HepG2 (cell line): ENCODE data around the gene SMIM22.

DNA sequence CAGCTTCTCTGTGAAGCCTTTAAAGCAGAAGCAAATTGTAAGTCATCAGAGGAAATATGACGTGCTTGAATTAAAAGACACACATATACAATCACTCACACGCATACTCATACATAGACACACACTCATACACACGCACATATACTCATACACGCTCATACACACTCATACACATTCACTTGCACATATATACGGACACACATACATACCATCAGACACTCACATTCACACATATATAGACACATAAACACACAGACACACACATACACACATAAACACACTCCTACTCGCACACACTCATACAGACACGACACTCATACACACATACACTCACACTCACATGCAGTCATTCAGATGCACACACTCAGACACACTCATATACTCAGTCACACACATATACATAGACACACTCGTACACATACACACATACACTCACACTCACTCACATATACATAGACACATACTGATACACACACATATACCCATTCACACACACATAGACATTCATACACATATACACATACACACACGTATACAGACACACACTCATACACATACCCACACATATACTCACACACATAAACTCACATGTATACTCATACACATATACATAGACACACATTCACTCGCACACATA lies 25.0 kb upstream of the NUDT16L1 start:
- RRBS, 2 experiments: no CpG with 5 or more reads among the region's 10 CpGs
CAGE:
- cytosol, long polyA minus RNA: no peak
- cytosol, long polyA plus RNA: no peak
- long polyA plus RNA: no peak
- nucleus, long polyA minus RNA: no peak
- nucleus, long polyA plus RNA: no peak

DNA sequence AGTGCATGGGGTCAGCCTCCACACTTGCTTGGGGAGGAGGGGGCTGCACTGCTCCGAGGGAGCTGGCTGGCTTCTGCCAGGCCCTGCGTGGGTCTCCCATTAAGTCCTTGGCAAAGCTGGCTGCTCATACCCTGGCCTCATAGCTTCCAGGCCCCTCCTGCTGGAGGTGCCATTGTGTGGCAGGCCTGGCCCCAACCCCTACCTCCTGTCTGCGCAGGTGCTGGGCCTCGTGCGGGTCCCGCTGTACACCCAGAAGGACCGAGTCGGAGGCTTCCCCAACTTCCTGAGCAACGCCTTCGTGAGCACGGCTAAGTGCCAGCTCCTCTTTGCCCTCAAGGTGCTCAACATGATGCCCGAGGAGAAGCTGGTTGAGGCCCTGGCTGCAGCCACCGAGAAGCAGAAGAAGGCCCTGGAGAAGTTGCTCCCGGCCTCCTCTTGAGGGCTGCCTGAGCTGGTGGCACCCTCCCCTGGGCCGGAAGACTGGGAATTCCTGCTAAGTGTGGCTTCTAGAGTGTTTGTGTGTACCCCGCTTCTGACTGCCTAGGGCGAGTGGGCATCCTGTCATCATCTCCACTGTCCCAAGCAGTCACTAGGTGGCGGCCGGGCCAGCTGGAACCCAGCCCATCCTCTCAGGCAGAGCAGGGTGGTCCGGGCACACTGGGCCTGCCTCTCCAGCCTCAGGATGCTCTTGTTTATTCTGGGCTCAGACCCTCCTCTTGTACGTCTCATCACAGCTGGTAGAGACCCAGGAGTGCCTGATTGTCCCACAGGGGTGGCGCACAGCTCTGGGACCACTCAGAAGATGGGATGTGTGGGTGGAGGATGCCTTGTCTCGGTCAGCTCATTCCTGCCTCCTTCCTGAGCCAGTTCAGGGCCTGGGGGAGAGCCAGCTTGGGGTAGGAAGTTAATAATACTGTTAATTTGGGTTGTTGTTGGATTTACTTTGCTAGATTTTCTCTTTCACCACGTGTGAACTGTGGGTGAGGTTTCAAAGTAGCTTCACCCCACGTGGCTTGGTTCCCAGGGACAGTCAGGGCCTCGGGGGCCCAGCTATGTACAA lies 1.7 kb downstream of the NUDT16L1 start:
- RRBS, 2 experiments: 68 to 93% methylated on average over 2 to 4 of the region's 26 CpGs
CAGE:
- cytosol, long polyA minus RNA: no peak
- cytosol, long polyA plus RNA: no peak
- long polyA plus RNA: no peak
- nucleus, long polyA minus RNA: no peak
- nucleus, long polyA plus RNA: no peak

- RRBS, 2 experiments: no CpG with 5 or more reads among the region's 8 CpGs
CAGE:
- cytosol, long polyA minus RNA: no peak
- cytosol, long polyA plus RNA: no peak
- long polyA plus RNA: no peak
- nucleus, long polyA minus RNA: no peak
- nucleus, long polyA plus RNA: no peak
Measured at GRCh38 chr16:4795007-4795531, at the start of gene SMIM22. TSS of gene SMIM22 (plus strand) at chr16:4795369.

DNA sequence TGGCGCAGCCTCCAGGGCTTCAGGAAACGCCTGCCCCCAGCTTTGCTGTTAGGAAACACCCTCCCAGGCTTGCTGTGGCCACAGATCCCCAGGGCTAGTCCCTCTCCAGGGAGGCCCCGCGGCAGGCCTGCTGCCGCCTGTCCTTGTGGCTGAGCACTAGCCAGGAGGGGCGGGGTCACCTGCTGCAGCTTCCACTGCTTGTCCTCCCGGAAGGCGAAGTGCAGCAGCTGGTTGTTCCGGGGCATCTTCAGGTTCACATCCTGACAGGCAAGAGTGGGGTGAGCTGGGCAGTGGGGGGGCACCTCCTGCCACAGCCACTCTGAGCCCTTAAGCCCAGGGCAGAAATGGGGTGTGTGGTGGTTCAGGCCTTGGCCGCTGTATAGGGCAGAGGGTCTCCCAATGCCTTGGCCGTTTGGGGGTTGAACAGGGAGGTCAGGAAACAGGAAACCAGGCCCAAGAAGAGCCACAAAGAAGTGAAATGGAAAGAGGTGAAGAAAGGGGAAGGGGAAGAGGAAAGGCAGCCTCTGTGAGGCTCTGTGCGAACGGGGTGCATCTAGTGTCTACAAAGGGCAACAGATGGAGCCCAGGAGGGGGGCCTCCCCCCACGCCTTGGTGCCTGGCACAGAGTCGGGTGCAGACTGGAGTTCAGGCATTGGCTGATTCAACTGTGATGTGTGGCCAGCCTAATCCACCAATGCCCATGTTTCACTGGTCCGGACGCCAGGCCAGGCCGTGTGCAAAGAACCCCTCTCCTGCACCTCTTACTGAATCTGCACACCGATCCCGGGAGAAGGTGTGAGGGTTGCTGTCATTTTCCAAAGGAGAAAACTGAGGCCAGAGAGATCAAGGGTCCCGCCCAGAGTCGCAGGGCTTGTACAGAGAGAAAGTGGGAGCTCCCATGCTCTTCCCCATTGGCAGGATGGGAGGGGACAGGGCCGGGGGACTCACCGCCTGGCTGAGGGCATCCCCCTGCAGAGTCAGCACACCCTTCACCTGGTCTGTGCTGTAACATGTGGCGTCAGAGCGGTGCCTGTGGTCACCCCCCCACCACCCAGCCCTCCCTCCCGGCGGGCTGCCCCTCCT lies 1.8 kb downstream of the ROGDI start:
- RRBS, 2 experiments: 68 to 75% methylated on average over 7 of the region's 28 CpGs
CAGE:
- cytosol, long polyA minus RNA: no peak
- cytosol, long polyA plus RNA: no peak
- long polyA plus RNA: no peak
- nucleus, long polyA minus RNA: no peak
- nucleus, long polyA plus RNA: no peak

GRCh38 chr16:4801565-4801987 lies 857 bp downstream of the ROGDI start:
- RRBS, 2 experiments: 18 to 20% methylated on average over 3 of the region's 13 CpGs
CAGE:
- cytosol, long polyA minus RNA: no peak
- cytosol, long polyA plus RNA: no peak
- long polyA plus RNA: no peak
- nucleus, long polyA minus RNA: no peak
- nucleus, long polyA plus RNA: no peak

GRCh38 chr16:4832723-4832961 lies 14.4 kb downstream of the GLYR1 start:
- RRBS, 2 experiments: no CpG with 5 or more reads among the region's 3 CpGs
CAGE:
- cytosol, long polyA minus RNA: no peak
- cytosol, long polyA plus RNA: no peak
- long polyA plus RNA: no peak
- nucleus, long polyA minus RNA: no peak
- nucleus, long polyA plus RNA: no peak

DNA sequence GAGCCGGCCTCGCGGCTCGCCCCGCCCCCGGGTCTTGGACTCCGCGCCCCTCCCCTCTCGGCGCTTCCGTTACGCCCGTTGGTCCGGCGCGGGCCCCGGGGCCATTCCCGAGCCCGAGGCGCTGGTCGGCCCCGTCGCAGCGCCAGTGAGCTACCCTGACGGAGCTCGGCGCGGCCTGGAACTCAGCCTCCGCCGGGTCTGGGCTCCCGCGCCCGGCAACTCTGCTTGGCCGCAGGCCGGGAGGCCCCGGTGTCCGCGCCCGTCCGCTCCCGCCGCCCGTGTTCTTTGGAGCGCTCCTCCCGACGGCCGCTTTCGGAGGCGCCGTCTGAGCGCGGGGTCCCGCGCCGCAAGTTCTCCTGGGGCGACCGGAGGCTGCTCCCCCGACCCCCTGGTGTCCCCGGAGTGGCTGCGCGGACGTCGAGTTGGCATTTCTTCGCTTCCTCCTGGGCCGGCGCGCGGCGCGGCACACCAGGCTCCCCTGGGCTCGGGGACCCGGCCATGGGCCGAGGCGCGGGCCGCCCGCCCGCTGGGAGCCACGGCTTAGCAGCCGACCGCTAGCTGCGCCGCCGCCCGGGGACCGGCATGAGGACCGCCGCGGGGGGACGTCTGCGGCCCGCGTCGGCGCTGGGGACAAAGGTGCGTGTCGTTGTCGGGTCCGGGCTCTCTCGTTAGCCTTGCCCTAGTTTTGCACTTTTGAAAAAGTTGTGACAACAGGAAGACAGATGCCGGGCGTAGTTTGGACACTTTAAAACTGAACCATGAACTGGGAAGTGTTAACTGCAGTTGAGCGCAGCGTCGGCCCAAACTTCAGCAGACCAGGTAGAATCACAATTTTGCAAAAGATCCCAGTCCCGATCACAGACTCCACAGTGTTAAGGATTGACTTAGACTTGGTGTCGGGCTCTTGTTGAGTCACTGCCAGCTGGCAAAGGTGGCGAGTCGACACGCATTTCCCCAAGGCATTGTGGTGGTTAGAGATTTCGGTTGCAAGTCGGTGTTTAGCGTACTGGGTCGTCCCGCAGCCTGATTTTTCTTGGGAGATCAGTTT lies 618 bp downstream of the UBN1 start:
- RRBS, 2 experiments: 1% methylated on average over 57 to 59 of the region's 115 CpGs
CAGE:
- cytosol, long polyA minus RNA: no peak
- cytosol, long polyA plus RNA: no peak
- long polyA plus RNA: start-site peak on the plus strand centred at position 602 of the sequence, 56 bp wide, 23 and 26 reads in 2 replicates
- nucleus, long polyA minus RNA: no peak
- nucleus, long polyA plus RNA: no peak

- RRBS, 2 experiments: 98 to 100% methylated on average over 1 of the region's 31 CpGs
CAGE:
- cytosol, long polyA minus RNA: no peak
- cytosol, long polyA plus RNA: no peak
- long polyA plus RNA: no peak
- nucleus, long polyA minus RNA: no peak
- nucleus, long polyA plus RNA: no peak
Measured at GRCh38 chr16:4884630-4885417, 37.5 kb downstream of the UBN1 start.

- RRBS, 2 experiments: 20% methylated on average over 2 of the region's 10 CpGs; no CpG with 5 or more reads in 1 of the 2 experiments
CAGE:
- cytosol, long polyA minus RNA: no peak
- cytosol, long polyA plus RNA: no peak
- long polyA plus RNA: no peak
- nucleus, long polyA minus RNA: no peak
- nucleus, long polyA plus RNA: no peak
Measured at GRCh38 chr16:4945577-4946180, 8.7 kb upstream of the PPL start.

DNA sequence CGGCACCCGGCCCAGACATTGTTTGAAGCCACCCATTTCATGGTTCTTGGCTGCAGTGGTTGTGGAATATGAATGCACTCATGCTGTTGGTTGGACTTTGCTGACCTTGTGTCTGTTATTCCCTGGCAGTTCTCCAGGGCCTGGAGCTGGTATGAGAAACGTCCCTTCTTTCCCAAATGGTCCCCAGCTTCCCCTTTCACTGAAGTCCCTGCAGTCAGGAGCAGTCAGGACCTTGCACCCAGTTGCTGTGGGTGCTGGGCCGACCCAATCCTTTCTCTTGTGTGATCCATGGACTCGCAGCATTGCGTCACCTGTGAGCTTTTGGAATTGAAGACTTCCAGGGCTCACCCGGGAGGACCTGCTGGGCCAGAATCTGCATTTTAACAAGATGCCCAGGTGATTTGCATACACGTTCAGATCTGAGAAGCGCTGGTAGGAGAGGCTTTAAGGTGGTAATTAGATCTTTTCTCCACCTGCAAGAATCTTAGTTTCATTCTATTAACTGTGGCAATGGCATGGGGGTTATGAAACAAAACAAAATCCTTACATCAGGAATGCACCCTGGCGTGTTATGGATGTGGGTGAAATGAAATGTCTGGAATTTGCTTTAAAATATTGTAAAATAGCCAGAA lies 37.3 kb upstream of the EEF2KMT start:
- RRBS, 2 experiments: no CpG with 5 or more reads among the region's 10 CpGs
CAGE:
- cytosol, long polyA minus RNA: no peak
- cytosol, long polyA plus RNA: no peak
- long polyA plus RNA: no peak
- nucleus, long polyA minus RNA: no peak
- nucleus, long polyA plus RNA: no peak

DNA sequence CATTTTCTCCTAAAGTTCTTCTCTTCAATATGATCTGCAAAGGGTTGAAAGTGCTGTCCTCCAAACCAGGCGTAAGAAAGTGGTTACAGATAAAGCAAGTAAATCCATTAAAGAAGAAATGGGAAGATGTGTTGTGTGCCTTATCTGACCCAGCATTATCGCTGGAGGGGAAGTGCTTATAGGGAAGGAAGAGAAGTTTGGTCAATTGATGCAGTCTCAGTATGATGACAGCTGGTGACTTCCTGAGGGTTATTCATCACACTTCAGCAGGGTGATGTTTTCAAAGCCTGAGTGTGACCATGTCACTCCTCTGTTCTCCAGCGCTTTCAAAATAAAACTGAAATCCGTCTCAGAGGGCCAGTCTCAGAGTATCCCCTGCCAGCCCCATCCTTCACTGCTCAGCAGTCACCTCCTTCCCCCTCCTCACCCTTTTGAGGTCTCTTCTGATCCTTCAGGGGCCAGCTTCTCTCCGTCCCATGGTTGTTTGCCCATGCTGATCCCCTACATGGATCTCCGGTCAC lies 808.5 kb downstream of the RBFOX1 start:
- RRBS, 2 experiments: no CpG with 5 or more reads among the region's 6 CpGs
CAGE:
- cytosol, long polyA minus RNA: no peak
- cytosol, long polyA plus RNA: no peak
- long polyA plus RNA: no peak
- nucleus, long polyA minus RNA: no peak
- nucleus, long polyA plus RNA: no peak

- RRBS, 2 experiments: no CpG with 5 or more reads among the region's 30 CpGs
CAGE:
- cytosol, long polyA minus RNA: no peak
- cytosol, long polyA plus RNA: no peak
- long polyA plus RNA: no peak
- nucleus, long polyA minus RNA: no peak
- nucleus, long polyA plus RNA: no peak
Measured at GRCh38 chr16:8108646-8109947, 481.2 kb downstream of the TMEM114 start.

GRCh38 chr16:8551314-8551889 lies 38.9 kb downstream of the TMEM114 start:
- RRBS, 2 experiments: no CpG with 5 or more reads among the region's 2 CpGs
CAGE:
- cytosol, long polyA minus RNA: no peak
- cytosol, long polyA plus RNA: no peak
- long polyA plus RNA: no peak
- nucleus, long polyA minus RNA: no peak
- nucleus, long polyA plus RNA: no peak

GRCh38 chr16:8641403-8642593 lies 20.3 kb downstream of the METTL22 start:
- RRBS, 2 experiments: no CpG with 5 or more reads among the region's 31 CpGs
CAGE:
- cytosol, long polyA minus RNA: no peak
- cytosol, long polyA plus RNA: no peak
- long polyA plus RNA: no peak
- nucleus, long polyA minus RNA: no peak
- nucleus, long polyA plus RNA: no peak

- RRBS, 2 experiments: no CpG with 5 or more reads among the region's 9 CpGs
CAGE:
- cytosol, long polyA minus RNA: no peak
- cytosol, long polyA plus RNA: no peak
- long polyA plus RNA: no peak
- nucleus, long polyA minus RNA: no peak
- nucleus, long polyA plus RNA: no peak
Measured at GRCh38 chr16:8642594-8643011, 21.1 kb downstream of the METTL22 start.

GRCh38 chr16:8720345-8721217 lies 46.2 kb downstream of the ABAT start:
- RRBS, 2 experiments: no CpG with 5 or more reads among the region's 14 CpGs
CAGE:
- cytosol, long polyA minus RNA: no peak
- cytosol, long polyA plus RNA: no peak
- long polyA plus RNA: no peak
- nucleus, long polyA minus RNA: no peak
- nucleus, long polyA plus RNA: no peak

GRCh38 chr16:8839437-8840211 lies 29.2 kb downstream of the CARHSP1 start:
- RRBS, 2 experiments: no CpG with 5 or more reads among the region's 11 CpGs
CAGE:
- cytosol, long polyA minus RNA: no peak
- cytosol, long polyA plus RNA: no peak
- long polyA plus RNA: start-site peak on the plus strand at chr16:8839547-8839579, 9 and 7 reads in 2 replicates
- nucleus, long polyA minus RNA: no peak
- nucleus, long polyA plus RNA: no peak

GRCh38 chr16:8849064-8849715 lies 19.6 kb downstream of the CARHSP1 start:
- RRBS, 2 experiments: no CpG with 5 or more reads among the region's 19 CpGs
CAGE:
- cytosol, long polyA minus RNA: no peak
- cytosol, long polyA plus RNA: no peak
- long polyA plus RNA: no peak
- nucleus, long polyA minus RNA: no peak
- nucleus, long polyA plus RNA: no peak

GRCh38 chr16:8865989-8867046 lies 2.5 kb downstream of the CARHSP1 start:
- RRBS, 2 experiments: 4% methylated on average over 11 to 16 of the region's 38 CpGs
CAGE:
- cytosol, long polyA minus RNA: no peak
- cytosol, long polyA plus RNA: no peak
- long polyA plus RNA: no peak
- nucleus, long polyA minus RNA: no peak
- nucleus, long polyA plus RNA: no peak

- RRBS, 2 experiments: no CpG with 5 or more reads among the region's 5 CpGs
CAGE:
- cytosol, long polyA minus RNA: no peak
- cytosol, long polyA plus RNA: no peak
- long polyA plus RNA: no peak
- nucleus, long polyA minus RNA: no peak
- nucleus, long polyA plus RNA: no peak
Measured at GRCh38 chr16:8871082-8871423, 2.2 kb upstream of the CARHSP1 start.